Karpas-422 (cell line): ENCODE measurements around a stretch of chr2.

- PRO-cap, result no peak
- RAMPAGE, long total RNA, result no peak
Observed at GRCh38 chr2:231407449-231408224, 12.1 kb downstream of the B3GNT7 start.

- PRO-cap, result no peak
- RAMPAGE, long total RNA, result no peak
Observed at GRCh38 chr2:231455711-231456417, 8.4 kb downstream of the NCL start.

GRCh38 chr2:231542093-231542540, 11.9 kb upstream of the NMUR1 start:
- PRO-cap, result no peak
- RAMPAGE, long total RNA, result no peak

DNA sequence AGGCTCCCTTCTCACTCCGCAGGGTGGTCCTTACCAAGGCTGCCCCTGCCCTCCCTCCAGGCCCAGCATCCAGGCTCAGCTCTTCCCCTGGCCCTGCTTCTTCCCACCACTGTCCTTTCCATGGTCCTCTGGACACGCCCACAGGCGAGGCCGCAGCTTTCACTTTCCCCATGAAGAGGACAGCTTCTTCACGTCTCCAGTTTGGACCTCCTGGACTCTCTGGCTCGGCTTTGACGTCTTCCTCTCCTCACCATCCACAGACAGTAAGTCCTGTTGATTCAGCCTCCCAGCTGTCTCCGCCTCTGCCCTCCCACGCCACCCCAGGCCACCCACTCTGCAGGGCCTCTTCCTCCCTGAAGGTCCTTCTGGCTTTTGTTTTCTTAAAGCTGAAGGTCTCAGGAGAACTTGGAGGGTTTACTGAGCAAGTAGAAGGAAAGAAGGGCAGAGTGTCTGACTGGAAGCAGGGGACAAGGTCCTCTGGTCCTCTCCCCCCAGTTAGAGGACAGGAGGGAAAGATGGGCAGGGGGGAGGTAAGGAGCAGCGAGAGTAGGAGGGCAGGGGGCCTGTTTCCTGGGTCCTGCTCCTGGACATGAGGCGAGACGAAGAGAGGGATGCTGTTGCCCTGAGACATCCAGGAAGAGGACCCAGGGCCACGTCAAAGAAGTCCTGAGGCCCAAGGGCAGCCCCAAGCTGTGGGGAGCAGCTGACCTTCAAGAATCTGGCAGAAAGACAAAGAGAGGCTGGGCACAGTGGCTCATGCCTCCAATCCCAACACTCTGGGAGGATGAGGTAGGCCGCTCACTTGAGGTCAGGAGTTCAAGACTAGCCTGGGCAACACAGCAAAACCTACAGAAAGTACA, 24.7 kb upstream of the NMUR1 start:
- PRO-cap, result no peak
- RAMPAGE, long total RNA, result no peak

GRCh38 chr2:231604966-231605168, 12.2 kb downstream of the TEX44 start:
- PRO-cap, result no peak
- RAMPAGE, long total RNA, result no peak

- PRO-cap, result no peak
- RAMPAGE, long total RNA, result no peak
Observed at GRCh38 chr2:231614644-231615099, 22.0 kb downstream of the TEX44 start.

DNA sequence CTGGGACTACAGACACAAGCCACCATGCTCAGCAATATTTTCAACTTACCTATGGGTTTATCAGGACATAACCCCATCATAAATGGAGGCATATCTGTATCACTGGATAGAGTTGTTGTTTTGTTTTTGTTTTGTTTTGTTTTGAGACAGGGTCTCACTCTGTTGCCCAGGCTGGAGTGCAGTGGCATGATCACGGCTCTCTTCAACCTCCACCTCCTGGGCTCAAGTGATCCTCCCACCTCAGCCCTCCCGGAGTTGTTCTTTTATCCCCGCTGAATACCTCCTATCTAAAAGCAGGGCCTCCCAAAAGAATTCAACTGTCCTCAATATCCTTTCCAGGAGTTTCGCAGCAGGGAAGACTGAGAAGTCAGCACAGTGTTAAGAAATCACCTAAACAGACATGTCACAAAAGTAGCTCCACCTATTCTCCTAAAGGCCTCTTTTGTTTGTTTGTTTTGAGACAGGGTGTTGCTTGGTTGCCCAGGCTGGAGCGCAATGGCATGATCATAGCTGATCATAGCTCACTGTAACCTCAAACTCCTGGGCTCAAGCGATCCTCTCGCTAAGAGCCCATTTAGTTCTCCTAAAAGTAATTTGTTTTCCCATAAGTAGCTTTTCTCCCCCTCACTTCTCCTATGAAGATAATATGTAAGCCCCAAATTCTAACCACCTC, 53.7 kb downstream of the TEX44 start:
- PRO-cap, result no peak
- RAMPAGE, long total RNA, result no peak

DNA sequence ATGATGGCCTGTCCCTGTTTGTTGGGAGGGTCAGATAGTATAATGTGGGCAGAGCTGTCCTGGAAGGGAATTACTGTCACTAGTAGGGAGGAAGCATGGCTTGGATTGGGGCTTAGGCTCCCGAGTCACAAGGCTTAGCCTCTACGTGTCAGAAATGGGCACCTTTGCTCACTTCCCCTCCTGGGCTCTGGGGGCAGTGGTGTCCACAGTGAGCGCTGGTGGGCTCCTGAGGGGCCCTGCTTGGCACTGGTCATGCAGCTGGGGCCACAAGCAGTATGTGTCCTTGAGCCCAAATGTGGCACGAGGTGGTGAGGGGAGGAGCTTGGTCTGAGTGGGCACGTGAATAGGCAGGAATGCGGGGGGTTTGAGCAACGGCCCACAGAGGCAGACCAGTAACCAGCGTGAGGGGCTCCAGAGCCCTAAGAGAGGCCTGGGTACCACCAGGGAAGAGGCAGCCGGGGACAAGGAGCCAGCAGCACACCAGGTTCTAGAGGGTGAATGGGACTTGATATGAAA, 23.0 kb upstream of the PTMA start:
- PRO-cap, result bidirectional peak, plus-strand start at position 371 of the sequence, minus-strand start at position 155 of the sequence
- RAMPAGE, long total RNA, result no peak

DNA sequence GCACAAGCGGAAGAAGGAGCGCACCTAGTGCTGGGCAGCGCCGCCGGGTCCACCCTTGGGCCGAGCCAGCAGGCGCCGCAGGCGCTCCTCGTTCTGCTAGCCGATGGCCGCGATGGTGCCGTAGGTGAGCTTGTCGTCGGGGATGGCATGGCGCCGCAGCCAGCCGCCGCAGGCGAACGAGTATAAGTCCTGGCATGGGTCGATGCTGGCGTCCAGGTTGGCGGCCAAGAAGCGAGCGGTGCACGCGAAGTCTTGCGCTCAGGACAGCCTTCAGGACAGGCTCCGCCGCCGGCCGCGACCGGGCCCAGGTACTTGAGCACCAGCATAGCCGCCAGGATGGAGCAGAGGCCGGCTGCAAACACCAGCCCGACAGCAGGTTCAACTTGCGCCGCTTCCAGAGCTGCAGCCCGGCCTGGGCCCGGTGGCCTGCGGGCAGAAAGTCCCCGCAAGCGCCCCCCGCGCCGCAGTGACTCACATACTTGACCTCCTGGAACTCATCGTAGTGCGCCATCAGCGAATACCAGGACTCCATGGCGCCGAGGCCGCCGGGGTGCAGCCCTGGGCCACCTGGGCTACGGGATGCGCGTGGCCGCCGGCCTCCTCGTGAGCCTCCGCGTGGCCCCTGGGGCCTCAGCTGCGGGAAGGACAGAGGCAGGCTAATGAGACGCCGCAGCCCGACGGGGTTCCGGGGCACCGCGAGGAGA, 8.5 kb downstream of the ALPP start:
- PRO-cap, result no peak
- RAMPAGE, long total RNA, result no peak

GRCh38 chr2:232387630-232388155, 9.1 kb downstream of the ALPP start:
- PRO-cap, result no peak
- RAMPAGE, long total RNA, result no peak

GRCh38 chr2:232502646-232503951, 15.5 kb upstream of the ECEL1 start:
- PRO-cap, result no peak
- RAMPAGE, long total RNA, result no peak

- PRO-cap, result no peak
- RAMPAGE, long total RNA, result no peak
Observed at GRCh38 chr2:232549667-232549998, 724 bp downstream of the TIGD1 start.

DNA sequence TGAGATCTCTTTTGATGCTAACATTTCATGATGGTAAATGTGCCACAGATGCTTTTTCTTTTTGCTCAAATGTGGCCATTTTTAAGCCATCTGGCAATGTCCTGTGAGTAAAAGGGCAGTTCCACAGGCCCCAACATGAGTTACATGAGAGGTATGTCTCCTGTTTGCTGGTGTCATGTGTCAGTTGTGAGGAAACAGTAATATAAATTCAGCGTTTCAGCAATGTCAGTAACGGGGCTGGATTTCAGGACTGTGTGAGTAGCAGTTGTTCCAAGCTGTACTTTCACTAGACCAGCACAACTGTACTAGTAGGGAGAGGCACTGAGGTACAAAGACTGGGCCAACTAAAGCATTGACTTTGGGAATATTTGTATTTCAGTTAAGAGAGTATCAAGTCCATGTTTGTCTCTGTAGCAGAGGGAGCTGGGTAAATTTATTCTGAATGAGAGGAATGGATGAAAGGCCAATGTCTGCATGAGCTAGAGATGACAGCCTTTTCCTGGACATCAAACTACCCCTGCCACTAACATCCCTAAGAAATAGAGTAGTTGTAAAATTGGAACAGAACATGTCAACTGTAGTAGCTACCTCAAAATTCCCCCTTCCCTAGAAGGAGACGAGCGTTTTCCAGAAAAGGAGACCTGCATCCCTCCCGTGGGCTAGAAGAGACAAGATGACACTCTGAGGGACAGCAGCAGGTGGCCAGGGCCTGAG, 24.3 kb downstream of the EIF4E2 start:
- PRO-cap, result no peak
- RAMPAGE, long total RNA, result no peak

- PRO-cap, result no peak
- RAMPAGE, long total RNA, result no peak
Observed at GRCh38 chr2:232655276-232655850, 22.0 kb downstream of the EFHD1 start.

GRCh38 chr2:233041955-233042443, 9.5 kb downstream of the NEU2 start:
- PRO-cap, result no peak
- RAMPAGE, long total RNA, result no peak

GRCh38 chr2:233063216-233063843, 3.2 kb downstream of the INPP5D start:
- PRO-cap, result no peak
- RAMPAGE, long total RNA, result no peak

DNA sequence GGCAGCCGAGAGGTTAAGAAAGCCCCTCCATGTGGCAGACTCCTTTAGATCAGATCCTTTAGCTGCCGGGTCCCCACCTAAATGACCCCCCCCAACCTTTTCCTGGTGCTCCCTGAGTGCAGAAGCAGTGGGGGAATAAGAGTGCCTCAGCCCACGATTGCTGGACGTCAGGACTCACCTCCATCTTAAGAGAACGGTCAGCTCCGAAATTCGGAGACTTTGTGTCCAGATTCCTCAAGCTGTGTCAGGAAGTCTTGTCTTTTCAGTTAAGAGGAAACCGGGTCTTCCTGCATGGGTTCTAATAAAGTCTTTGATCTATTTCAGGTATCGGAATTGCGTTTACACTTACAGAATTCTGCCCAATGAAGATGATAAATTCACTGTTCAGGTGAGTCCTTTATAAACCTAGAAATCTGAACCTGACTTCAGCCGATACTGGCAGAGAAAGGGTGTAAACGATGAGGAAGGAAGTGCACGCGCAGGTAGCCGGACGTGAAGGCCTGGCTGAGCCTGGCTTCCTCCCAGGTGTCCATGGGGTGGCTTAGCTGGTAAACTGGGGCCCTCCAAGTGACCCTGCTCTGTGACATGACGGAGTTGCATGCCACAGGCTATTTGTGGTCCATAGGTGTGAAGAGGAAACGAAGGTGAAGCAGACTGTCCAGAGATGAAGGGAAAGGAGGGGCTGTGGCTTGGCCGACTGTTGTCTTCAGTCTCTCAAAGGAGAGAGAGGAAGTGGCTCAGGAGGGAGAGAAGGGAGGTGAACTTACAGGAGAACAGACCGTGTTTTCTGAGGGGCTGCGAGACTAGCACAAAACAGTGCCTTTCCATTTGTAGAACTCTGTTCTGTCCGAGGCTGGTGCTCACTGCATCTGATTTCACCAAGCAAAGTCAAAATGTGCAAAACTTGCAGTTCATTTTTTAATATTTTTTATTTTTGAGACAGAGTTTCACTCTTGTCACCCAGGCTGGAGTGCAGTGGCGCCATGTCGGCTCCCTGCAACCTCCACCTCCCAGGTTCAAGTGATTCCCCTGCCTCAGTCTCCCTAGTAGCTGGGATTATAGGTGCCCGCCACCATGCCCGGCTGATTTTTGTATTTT, 19.2 kb downstream of the INPP5D start:
- PRO-cap, result no peak
- RAMPAGE, long total RNA, result no peak

DNA sequence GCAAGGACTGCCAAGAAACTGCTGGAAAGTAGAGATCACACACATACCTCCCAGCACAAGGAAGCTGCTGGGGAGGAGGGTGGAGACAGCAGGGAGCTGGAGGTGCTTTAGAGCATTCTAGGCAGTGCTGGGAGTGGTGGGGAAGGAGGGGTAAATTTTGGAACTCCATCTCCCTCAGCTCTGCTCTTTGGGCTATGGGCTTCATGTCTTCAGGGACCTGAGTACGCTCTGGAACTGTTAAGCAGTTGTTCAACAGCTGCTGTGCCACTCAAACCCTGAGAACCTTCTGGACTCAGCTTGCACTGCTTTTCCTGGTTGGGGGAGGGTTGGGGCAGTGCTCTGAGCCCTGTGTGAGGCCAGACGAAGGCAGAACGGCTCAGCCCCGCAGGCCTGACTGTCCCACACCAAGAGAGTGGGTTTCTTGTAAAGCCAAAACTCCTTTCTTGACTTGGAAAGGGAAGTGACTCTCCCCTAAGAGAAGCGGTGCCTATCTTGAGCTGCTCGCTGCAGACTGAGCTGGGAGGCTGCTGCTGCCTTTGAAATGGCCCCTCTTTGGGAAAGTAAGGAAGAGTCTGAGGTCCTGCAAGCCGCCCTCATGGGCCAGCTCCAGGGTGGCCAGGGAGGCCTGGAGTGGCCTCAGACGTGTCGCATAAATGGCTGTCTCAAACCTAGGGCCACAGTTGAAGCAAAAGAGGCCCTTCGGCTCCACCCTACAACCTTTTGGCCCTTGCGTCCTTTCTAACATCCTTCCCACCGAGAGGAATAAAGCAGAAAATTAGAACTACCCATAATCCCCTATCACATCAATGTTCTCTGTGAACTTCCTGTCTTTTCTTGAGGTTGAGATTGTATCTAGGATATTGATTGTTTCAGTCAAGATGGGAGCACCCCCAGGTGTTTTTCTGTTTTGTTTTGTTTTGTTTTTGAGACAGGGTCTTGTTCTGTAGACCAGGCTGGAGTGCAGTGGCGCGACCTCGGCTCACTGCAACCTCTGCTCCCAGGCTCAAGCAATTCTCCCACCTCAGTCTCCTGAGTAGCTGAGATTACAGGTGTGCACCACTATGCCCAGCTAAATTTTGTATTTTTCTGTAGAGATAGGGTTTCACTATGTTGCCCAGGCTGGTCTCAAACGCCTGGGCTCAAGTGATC, 23.4 kb downstream of the INPP5D start:
- PRO-cap, result no peak
- RAMPAGE, long total RNA, result no peak

DNA sequence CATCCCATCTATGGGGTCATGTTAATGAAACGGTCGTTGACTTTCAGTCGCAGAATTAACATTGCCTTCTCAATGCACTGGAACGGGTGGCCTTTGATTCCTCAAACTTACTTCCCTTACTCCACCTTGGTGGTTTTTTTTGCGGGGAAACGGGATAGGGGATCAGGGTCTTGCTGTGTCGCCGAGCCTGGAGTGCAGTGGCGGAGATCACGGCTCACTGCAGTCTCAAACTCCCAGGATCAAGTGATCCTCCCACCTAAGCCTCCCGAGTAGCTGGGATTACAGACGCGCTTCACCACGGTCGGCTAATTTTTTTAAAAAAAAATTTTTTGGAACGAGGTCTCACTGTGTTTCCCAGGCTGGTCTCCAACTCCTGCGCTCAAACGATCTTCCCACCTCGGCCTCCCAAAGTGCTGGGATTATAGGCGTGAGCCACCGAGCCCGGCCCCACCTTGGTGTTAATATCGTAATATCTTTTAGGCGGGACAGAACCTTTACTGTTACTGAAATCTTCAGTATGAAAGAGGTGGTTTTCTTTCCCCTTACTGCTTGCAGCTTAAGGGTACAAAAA, 853 bp downstream of the ATG16L1 start:
- PRO-cap, result no peak
- RAMPAGE, long total RNA, result no peak

DNA sequence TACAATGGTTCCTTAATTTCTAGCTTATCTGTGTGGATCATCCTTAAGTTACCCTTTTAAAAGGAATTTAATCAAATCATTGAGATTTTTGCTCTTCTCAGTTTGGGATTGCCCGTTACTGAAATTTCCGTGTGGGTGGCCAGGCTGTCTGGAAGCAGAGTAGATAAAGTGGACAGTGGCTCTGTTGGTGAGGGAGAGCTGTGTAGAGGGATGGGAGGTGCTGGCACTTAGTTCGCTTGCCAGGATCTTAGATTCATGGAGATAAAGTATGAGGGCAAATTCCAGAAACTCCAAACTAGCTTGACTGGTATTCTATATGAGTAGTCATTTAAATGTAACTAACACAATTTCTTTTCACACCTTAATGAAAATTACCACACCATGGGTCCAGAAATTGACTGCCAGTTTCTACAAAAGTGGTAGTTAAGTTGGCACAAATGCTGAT, 27.3 kb upstream of the SAG start:
- PRO-cap, result no peak
- RAMPAGE, long total RNA, result no peak